Cardiac atrium fibroblast (primary cell): Measurements from ENCODE around the gene TST.

GRCh38 chr22:36283914-36284665 is 31.2 kb downstream of the APOL1 start:
- RAMPAGE, long total RNA, result no peak

- RAMPAGE, long total RNA, result no peak
These were observed 58.2 kb downstream of the APOL1 start for GRCh38 chr22:36311137-36311577.

- RAMPAGE, long total RNA, result no peak
These were observed 62.8 kb downstream of the MYH9 start for GRCh38 chr22:36324535-36325804.

DNA sequence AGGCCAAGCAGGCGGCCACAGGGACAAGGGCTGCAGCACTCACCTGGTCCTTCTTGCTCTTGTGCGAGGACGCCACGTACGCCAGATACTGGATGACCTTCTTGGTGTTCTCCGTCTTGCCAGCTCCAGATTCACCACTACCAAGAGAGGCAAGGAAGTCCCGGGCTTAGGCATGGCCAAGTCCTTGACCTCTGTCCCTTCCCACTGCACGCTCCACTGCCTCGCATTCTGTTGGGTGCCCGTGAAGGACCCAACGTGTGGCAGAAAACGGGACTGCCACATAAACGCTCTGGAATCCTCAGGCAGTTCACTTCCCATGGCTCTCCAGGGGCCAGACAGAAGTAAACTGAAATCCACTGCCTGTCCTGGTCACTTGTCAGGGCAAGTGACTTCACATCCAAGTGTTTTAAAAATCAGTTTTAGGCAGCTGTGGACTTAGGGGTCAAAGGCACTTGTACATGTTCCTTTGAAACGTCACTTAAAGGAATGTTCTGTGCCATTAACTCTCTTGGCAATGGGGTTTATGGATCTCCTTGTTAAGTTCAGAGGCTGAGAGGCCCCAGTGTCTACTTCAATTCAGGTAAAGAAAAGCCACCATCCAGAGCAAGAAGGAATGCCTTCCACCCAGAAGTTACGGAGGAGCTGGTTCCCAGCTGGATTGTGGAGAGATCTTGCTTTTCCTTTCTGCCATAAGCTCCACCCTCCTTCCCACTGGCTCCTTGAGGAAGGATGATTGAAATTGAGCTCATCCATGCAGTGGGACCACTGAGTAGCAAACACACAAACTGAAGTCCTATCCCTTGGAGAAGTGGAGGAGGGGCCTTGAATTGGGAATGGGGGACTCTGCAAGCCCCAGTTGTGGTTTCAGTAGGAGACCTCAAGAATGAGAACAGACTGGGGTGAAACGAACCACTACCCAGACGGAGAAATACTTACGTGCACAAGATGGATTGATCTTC is 61.0 kb downstream of the MYH9 start:
- RAMPAGE, long total RNA, result no peak

GRCh38 chr22:36330005-36330323 is 57.8 kb downstream of the MYH9 start:
- RAMPAGE, long total RNA, result no peak

DNA sequence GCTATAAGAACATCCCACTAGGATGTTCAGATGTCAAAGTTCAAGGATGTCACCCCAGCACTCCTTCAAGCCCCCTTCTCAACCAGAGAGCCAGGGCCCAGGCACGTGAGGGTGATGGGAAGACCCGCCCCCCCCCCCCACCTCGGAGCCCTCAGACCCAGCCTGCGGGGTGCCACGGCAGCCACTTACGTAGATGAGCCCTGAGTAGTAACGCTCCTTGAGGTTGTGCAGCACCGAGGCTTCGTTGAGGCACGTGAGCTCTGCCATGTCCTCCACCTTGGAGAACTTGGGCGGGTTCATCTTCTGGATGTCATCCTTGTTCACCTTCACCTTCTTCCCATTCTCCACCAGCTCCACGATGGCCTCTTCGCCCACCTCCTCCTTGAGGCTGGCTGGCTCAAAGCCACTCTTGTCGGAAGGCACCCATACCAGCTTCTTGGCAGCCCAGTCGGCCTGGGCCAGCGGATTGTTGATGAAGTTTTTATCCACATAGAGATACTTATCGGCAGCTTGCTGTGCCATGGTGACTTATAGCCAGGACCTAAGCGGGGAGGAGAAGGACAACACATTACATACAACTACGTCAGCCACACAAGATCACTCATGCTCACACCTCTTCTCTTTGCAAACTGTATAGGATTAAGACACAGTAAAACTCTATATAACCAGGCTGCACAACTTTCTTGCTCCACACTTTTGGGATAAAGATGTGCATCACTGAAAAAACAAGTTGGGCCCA is 38.9 kb downstream of the MYH9 start:
- RAMPAGE, long total RNA, result no peak

DNA sequence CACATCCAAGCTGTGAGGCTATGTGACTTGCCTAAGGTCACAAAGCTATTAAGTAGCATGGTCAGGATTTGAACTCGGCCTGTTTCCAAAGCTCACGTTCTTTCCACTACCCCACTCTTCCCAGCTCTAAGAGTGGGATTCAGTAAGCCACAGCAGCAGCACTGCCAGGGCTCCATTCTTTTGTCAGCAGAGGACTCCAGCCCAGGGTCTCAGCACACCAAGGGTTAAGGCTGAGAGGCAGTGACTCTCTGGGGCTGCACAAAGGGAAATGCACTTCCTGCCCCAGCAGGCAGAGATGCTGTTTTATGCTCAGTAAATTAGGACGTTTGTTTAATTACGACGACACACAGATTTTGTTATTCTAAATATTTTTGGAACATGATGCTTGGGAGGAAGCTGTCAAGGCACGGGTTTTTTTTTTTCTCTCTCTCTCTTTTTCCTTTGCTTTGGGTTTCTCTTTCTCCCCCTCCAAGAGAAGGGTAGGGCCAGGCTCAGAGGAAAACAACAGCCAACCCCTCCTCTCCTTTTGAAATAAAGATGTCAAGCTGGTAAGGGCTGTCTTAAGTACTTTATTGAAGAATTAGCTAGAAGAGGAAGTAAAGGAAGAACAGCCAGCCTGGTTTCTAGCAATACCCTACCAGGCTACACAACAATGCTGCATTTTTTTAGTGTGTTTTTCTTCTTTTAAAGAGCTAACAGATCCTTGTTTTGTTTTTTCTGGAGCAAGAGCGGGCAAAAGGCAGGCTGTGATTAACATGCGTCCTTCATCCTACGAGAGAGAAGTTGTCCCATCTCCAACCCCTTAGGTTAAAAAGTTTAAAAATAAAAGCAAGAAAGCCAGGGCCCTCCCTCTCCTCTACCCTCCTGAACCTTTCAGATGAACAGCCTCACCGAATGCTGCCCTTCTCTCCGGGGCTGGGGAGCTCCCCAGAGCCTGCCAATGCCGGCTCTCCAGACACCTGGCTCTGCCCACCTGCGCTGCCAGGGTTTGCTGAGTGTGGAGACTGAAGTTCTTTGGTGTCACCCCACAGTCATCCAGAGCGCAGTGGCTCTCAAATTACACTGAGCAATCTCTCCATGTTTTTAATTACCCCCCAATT is 2.7 kb downstream of the MYH9 start:
- RAMPAGE, long total RNA, result no peak

GRCh38 chr22:36388052-36388134 is 126 bp upstream of the MYH9 start:
- RAMPAGE, long total RNA, result no peak

DNA sequence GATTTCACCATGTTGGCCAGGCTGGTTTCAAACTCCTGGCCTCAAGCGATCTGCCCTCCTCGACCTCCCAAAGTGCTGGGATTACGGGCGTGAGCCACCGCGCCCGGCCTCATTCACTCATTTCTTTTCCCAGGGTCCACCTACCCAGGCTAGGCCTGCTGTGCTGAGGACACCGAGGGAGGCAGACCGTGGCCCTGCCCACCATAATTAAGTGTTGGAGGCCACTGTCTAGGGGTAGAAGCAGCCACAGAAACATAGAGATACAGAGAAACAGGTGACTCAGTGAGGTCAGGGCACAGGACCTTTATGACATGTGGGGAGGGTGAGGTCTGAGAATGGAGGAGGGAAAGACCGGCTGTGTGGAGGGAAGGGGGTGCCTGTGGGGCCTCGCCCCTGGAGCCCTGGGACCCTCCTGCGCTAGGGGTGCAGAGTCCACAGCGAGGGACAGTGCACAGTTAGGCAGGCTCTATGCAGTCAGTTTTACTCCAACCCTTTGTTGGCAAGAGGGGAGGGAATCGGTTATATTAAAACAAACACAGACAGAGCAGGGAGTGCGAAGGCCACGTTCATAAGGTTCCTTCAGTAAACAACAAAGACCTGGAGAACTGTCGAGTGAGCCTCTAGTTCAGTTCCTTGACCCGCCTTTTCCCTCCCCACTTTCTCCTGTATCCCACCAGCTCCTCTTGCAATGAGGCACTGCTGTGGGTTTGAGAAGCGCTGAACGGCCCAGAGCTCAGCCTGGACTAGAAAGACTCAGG is 46.8 kb downstream of the TXN2 start:
- RAMPAGE, long total RNA, result no peak

- RAMPAGE, long total RNA, result no peak
These were observed 17.6 kb downstream of the TXN2 start for GRCh38 chr22:36463475-36464518.

- RAMPAGE, long total RNA, result no peak
These were observed 454 bp upstream of the TXN2 start for GRCh38 chr22:36481848-36482340.

- RAMPAGE, long total RNA, result no peak
These were observed 6.0 kb upstream of the IFT27 start for GRCh38 chr22:36781945-36782361.

GRCh38 chr22:36937933-36938557 is 24.6 kb downstream of the CSF2RB start:
- RAMPAGE, long total RNA, result no peak

DNA sequence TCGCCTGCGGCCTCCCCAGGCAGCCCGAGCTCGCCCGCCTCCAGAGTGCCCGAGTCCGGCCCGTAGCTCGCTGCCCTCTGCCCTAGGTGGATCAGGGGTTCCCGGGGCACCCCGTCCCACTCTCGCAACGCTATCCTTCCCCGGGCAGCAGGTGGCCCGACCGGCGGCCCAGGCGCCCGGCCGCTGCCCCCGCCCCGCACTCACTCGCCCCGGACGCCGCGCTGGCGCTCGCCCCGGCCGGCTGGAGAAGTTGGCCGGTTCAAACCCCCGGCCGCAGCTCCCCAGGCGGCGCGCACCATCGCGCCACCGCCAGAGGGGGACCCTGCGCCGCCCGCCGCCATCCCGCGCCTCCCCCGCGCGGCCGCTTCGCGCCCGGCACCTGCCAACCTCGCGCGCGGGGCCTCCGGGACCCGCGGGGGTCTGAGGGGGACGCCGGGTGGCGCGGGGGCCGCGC is at the start of gene TST:
Gene TST, minus strand, starts transcription at position 252 of the 454 bp plus-strand sequence.
- RAMPAGE, long total RNA, result no peak

GRCh38 chr22:37074784-37075206 is 23.3 kb downstream of the KCTD17 start:
- RAMPAGE, long total RNA, result no peak

DNA sequence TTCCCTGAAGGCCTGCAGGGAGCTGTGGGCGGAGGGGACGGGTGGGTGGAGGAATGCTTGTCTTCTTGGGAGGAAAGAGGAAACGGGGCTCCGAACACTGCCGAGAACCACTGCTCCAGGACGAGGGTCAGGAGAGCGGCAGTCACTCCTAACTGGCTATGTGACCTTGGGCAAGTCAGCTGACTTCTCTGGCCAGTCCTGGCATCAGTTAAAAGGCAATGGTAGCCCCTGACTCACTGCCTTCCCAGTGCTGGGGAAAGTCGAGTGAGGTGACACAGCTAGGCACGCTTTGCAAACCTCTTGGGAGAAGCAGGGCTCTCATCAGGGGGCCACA is 16.5 kb downstream of the IL2RB start:
- RAMPAGE, long total RNA, result no peak

DNA sequence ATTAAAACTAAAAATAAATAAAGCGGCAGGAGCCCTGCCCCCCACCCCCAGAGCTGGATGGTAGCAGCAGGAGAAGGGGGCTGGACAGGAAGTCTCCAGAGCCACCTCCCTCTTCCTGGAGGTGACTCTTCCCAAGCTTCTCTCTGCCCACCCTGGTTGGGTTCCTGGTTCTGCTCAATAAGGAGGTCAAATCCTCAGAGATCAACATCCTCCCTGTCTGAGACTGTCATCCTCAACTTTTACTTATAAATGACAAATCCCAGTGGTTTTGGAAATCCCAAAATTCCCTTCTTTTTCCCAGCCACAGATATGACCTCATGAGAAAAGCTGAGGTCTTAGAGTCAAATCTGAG is 1.0 kb downstream of the C1QTNF6 start:
- RAMPAGE, long total RNA, result no peak

DNA sequence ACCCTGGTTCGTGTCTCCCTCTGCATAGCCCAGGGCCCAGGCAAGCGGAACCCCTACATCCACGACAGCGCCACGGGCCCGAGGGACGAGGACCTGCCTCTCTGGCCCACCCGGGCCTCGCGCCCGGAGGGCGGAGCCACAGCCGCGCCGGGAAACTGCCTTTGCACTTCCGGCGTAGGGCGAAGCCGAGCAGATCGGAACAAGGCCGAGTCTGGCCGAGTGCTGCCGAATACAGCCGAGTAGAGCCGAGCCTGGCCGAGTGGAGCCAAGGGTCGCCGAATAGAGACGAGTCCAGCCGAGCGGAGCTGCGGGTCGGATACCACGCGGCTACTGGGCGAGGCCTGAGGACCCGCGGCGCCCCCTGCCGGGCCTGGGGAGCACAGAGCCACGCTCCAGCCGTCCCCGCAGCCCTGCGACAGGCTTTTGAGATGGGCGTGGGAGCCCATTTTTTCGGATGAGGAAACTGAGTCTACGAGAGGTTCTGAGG is 11.3 kb upstream of the C1QTNF6 start:
- RAMPAGE, long total RNA, result no peak

DNA sequence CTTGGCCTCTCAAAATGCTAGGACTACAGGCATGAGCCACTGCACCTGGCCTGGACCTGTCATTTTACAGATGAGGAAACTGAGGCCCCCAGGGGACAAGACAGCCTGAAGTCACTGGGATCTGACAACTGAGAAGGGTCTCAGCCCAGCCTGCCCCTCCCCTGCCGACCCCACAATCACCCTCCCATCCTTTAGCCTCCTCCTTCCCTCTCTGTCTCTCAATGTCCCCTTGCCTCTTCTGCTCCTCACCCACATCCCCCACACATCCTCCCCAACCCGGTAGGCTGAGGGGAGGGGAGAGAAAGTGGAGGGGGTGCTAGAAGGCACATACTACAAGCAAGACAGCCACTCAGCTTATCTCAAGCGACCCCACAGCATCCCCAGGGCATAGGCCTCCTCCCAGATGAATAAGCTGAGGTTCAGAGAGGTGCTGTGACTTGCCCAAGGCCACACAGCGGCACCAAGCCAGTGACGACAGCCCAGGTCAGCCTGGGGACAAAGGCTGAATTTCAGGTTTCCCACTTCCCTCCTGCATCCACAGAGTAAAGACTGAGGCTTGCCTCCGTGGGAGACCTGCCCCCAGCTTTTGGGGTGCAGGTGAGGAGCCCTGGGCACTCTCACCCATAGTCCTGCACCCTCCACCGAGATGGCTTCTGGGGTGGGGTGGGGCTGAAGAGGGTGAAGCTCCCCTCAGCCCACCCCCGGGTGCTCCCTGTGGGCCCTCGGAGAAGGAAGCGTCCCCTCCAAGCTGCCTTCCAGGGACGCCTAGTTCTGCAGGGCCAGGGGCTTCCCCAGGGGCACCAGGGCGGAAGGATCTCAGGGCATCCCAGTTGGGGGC is 601 bp downstream of the RAC2 start:
- RAMPAGE, long total RNA, result no peak

GRCh38 chr22:37284789-37285331 is 2.6 kb downstream of the CYTH4 start:
- RAMPAGE, long total RNA, result no peak